ENCODE measurements around a stretch of chr10.

DNA sequence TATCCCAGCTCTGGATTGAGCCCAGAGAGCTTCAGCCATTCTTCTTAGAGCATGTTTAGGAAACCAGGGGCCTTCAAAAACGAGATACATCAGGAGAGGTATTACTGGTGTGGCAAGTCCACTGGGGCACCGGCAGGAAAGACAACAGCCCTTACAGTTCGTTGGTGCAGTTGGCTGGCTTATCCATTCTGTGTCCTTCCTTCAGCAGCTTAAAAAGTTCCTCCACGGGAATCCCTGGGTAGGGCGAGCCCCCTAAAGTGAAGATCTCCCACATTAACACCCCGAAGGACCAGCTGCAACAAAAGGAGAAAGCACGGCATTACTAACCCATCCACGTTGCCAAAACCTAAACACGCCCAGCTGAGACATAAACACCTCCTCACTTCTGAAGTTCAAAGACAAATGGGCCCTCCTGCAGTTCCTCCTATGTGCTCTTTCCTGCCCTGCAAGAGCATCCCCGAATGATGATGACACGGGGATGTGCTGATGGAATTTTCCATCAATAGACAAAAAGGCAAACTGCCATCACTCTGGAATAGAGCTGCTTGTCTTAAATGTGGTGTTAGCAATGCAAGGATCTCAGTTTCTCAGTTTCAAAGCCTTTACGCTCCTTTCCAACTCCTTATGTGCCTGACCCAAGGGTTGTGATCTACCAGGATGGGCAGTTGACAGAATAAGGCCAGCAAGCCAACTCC lies 112.9 kb downstream of the FGFR2 start:
- RRBS = no CpG with 5 or more reads among the region's 12 CpGs

GRCh38 chr10:121526488-121527266 lies 71.6 kb downstream of the FGFR2 start:
- RRBS = no CpG with 5 or more reads among the region's 12 CpGs

- RRBS = no CpG with 5 or more reads among the region's 12 CpGs
These were observed 67.2 kb downstream of the FGFR2 start for GRCh38 chr10:121530853-121531720.

- RRBS = no CpG with 5 or more reads among the region's 4 CpGs
These were observed 15.7 kb downstream of the NSMCE4A start for GRCh38 chr10:121959147-121959842.

GRCh38 chr10:121961278-121961650 lies 13.8 kb downstream of the NSMCE4A start:
- RRBS = no CpG with 5 or more reads among the region's 3 CpGs

DNA sequence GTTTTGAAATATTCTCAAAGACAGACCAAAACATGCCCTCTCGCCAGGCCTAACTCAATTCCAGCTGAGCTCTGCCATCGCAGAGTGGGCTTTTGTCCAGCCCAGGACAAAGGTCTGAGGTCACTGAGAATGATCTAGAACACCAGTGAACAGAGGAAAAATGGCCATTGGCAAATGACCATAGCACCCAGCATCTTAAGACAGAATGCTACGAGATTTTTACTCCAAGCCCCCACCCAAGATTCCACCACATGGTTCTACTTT lies 4.6 kb downstream of the NSMCE4A start:
- RRBS = no CpG with 5 or more reads among the region's 3 CpGs

DNA sequence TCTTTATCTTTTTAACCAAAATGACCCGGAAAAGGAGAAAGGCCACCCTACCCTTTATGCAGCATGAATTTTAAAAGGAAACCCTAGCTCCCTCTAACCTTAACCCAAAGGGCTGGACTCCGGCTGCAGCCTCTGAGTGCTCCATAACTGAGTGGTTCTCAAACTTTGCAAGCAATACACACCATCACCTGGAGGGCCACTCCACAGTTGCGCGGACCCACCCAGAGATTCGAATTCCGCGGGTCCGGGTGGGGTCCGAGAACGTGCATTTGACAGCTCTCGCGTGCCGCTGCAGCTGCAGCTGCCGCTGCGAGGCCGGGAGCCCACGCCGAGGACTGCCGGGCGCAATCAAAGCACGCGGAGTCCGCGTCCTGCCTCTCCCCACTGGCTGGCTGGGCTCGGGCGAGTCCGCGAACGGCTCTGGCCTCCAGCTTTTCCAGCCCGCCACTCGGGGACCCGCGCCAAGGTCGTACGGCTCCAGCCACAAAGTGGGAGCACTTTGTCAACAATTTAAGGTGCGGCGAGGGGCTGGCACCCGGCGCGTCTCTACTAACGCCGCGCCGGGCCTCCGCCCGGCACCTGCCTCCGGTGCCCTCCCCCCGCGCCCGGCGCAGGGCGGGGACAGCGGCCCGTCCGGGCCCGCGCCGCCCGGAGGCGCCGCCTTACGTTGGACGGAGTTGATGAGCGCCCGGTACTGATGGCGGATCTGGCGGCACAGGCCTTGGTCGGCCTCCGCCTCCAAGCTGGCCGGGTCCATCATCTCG lies 627 bp downstream of the NSMCE4A start:
- RRBS = 3% methylated on average over 16 of the region's 71 CpGs

DNA sequence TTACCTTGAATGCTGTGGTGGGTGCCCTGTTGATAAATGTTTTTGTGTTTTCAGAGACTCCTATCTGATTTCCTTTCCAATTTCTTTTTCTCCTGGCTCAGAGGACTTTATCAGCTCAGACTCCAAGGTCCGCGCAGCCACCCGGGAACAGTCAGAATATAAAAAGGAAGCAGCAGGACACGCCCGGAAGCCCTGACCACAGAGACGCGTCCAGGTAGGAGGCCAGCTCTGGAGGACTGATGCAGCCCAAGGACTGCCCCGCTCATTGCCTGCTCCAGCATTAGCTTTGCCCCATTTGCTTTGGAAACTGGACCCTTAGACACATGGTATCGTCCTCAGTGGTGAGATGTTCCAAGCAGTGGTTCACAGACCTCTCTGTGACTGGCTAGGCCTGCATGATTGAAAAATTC lies 61.4 kb downstream of the TACC2 start:
- RRBS = no CpG with 5 or more reads among the region's 9 CpGs

- RRBS = no CpG with 5 or more reads among the region's 14 CpGs
These were observed 131.8 kb upstream of the BTBD16 start for GRCh38 chr10:122139232-122139766.

DNA sequence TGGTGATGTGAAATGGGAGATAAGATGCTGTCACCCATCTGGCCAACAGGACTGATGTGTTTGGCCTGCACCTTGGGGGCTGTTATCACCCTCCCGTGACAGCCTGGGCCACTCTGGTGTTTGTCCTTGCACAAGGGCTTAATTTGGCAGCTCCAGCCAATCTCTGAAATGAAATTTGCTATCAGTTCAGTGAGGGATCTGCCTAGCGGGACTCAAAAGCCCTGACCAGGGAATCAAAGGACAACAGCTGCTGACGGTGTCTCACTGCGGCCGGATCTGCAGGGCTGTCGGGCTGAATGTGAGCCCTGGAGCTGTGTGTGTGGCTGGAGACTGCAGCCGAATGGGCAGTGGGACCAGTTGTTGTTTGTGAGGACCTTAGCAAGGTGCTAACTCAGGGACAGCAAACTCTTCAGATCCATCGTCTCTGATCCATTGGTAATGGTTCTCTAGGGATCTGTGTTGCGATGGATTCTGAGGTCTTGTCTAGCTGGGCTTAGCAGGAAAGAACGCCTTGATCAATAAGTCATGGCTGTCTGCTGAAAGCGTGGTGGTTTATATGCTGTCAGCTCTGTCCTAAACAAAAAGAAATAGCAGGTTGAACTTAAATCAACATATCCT lies 131.2 kb upstream of the BTBD16 start:
- RRBS = no CpG with 5 or more reads among the region's 11 CpGs

DNA sequence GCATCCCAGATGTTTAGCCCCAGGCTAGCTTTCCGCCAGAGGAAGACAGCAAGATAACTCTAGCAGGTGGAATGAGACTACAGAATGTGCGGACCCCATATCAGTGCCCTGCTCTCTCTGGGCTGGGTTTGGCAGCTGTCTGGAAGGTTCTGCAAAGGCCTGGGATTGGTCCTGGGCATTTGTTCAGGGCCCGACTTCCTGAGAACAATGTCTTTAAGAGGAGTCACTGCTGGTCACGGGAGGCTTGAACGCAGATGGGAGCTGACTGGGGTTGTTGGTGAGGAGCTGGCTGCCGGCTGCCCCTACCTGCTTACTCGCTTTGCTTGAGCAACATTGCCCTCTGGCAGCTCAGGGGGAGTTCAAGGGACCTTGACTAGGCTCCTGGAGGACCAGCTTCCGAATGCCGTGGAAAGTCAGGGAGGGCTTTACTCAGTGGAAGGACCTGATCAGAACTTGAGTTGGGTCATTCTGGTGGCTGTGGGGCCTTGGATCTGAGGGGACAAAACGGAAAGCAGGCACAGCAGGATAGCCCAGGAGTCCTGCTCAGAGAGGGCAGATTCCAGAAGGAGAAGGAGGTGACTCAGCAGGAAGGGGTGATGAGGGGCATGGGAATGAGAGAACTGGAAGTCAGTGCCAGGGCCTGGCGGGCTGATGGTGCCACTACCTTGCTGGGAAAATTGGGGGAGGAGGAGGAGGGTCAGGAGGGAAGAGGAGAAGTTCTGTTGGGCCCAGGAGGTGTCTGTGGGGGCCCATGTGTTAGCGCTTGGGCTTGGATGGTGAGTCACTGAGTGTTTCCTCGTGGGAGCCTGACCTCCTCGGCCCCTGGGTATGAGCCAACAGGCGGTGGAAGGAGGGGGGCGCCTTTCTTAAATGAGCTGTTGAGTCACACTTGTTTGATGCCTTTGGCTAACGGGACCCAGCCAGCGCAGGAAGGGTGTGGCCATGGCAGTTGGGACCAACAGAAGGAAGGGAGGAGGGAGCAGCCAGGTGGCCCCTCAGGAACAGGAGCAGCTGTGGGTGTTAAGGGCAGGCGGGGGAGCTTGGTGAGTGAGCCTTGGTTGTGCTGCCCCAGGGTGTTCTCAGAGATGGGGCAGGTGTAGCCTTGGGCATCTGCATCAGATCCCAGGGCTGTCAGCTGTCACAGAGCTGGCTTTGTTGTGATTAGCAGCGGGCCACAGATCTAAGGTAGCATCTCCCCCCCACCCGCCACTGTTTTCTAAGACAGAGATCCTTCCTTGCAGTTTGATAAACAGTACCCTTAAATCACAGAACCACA lies 130.2 kb upstream of the BTBD16 start:
- RRBS = no CpG with 5 or more reads among the region's 21 CpGs

GRCh38 chr10:122375586-122375786 lies 978 bp downstream of the PLEKHA1 start:
- RRBS = no CpG with 5 or more reads among the region's 6 CpGs

GRCh38 chr10:122460678-122461297 lies 565 bp upstream of the HTRA1 start:
- RRBS = 3% methylated on average over 8 of the region's 53 CpGs

- RRBS = 3% methylated on average over 5 of the region's 25 CpGs
These were observed 33.8 kb downstream of the HTRA1 start for GRCh38 chr10:122494747-122495955.

- RRBS = no CpG with 5 or more reads among the region's 15 CpGs
These were observed 46.3 kb upstream of the DMBT1 start for GRCh38 chr10:122514183-122514744.

- RRBS = no CpG with 5 or more reads among the region's 15 CpGs
These were observed 30.3 kb upstream of the DMBT1 start for GRCh38 chr10:122530089-122530721.

DNA sequence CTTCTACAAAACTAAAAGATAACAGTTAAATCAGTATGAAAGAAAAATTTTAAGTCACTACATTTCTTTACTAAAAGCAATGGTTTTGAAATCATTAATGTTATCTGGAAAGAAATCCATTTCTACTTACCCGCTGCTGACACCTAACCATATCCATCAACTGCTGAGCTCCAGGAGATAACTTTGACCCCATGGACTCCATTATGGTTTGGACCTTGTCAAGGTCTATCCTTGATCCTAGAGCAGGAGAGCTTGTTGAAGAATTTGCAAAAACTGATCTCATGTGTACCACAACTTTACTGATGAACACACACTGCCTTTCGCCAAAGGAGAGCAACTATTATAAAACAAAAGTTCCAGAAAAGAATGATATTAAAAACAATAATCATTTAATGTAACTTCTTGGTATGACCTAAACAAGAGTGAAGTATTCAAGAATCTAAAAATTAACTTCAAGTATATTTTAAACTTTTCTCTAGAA lies 5.5 kb downstream of the C10orf88 start:
- RRBS = no CpG with 5 or more reads among the region's 2 CpGs

DNA sequence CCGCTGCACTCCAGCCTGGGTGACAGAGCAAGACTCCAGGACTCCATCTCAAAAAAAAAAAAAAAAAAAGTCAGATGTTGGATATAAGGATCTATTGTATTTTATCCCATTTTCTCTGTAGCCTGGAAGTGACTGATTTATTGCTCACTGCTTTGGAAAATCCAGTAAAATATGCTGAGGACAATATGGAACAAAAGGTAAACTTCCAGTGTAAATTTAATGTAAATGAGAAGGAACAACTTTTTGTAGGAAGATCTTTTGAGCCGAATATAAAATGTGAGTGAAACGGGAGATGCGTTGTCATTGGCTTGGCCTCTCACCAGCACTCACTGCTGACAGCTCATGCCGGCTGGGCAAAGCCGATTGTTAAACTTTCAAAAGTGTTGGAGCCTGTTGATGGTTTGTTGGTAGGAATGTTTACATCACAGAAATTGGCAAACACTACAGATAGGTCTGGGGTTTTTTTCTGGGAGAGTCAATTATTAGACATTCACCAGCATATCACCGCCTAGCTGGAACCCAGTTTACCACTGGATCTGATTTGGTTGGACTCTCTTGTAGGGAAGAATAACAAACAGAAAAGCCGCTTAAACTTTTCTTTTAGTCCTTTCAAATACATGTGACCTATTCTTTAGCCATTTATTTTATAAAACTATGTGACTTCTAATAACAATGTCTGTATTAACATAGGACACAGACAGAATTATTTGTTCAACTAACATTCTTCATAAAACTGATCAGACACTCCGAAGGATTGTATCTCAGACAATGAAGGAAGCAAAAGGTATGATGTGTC lies 6.2 kb downstream of the PSTK start:
- RRBS = no CpG with 5 or more reads among the region's 9 CpGs

GRCh38 chr10:123040401-123040812 lies 31.6 kb downstream of the ACADSB start:
- RRBS = no CpG with 5 or more reads among the region's 3 CpGs

DNA sequence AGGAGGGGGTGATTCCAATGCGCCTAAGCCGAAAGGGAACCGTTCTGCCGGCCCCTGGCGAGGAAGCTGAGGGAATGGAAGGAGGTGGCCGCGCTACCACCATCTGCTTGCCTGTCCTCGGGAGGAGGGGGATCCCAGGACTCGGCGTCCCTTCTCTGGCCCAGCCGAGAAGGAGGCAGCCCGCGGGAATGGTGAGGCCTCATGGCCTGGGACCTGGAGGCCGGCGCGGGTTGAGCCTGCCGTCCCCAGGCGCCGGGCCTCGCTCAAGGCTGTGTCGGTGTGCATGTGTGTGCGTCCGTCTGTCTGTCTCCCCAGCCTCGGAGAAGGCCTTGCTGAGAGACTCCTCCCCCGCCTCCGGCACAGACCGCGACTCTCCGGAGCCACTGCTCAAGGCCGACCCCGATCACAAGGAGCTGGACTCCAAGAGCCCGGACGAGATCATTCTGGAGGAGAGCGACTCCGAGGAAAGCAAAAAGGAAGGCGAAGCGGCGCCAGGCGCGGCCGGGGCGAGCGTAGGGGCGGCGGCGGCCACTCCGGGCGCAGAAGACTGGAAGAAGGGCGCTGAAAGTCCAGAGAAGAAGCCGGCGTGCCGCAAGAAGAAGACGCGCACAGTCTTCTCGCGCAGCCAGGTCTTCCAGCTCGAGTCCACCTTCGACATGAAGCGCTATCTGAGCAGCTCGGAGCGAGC lies 1.1 kb downstream of the HMX3 start:
- RRBS = 2% methylated on average over 33 of the region's 61 CpGs

Data from choroid plexus epithelial cell (primary cell).